ENCODE measurements around the gene AK3.

DNA sequence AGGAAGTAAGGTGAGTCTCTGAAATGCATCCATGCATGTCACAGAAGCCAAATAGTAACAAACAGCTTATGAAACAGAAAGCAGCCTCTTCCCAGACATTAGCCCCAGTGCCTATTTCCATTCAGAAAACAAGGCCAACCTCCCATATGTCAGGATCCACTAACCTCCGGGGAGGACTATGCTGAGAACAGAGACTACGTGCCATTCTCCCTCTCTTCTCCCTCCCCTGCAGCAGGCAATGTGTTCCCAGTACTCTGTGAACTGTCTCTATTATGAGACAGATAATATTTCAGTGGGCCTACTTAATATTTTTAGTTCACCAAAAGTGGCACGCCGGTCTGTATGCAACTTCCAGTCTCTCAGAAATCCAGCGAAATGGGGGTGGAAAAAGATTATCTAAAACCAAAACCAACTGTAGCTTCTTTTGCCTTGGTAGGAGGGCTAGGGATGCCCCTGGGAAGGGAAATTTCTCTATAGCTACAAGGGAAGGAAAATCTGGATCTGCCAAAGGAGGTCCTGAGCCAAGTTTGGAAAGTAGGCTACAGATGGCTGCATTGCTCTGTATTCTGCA is 42.0 kb downstream of the VLDLR start:
- RRBS = no CpG with 5 or more reads among the region's 5 CpGs

GRCh38 chr9:2727775-2728239 is 10.5 kb downstream of the KCNV2 start:
- RRBS = no CpG with 5 or more reads among the region's 4 CpGs

DNA sequence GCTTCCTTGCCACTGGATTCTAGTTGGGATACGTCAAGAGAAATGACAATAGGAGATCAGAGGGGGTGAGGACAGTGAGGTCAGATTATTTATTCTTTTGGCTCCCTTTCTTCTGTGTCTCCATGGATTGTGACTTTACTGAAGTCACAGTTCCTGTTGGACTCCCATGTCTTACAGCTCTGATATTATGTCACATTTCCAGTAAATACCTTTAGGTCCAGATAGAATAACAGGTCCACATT is 153.0 kb upstream of the PUM3 start:
- RRBS = no CpG with 5 or more reads among the region's 1 CpG

GRCh38 chr9:3180870-3181915 is 337.3 kb upstream of the PUM3 start:
- RRBS = 16% methylated on average over 26 of the region's 88 CpGs

DNA sequence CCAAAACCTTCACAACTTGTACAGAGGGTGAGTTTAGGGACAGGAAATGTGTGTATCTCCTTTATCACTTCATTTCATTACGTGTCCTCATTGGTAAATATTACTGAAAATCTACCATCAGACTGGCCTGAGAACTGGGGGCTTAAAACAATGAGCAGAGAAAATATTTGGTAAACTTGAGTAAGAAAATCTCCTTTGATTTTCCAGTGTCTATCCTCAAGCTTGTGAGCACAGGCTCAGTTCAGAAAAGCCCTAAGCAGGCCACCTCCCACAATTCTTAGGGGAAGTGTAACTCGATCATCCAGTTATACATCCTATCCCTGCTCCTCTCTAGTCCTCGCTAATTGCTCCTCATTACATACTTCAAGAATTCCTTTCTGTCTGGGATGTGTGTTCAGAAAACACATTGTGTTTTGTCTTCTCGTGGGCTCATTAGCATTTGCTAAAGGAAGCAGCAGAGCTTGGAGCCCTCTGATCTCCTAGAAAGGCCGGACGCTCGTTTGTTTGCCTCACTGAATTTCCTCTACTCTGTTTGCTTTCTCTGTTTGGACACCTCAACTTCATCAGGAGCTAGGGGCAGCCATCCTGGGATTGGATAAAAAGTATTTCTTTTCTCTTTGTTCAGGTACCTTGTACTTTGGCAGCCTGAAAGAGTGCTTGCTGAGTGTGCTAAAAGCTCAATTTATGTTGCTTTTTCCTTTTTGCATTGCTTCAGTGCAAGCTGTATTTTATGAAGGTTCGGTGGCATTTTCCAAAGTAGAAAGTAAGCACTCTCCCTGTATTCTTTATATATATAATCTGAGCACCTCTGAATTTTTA is 268.2 kb upstream of the RFX3 start:
- RRBS = no CpG with 5 or more reads among the region's 8 CpGs

DNA sequence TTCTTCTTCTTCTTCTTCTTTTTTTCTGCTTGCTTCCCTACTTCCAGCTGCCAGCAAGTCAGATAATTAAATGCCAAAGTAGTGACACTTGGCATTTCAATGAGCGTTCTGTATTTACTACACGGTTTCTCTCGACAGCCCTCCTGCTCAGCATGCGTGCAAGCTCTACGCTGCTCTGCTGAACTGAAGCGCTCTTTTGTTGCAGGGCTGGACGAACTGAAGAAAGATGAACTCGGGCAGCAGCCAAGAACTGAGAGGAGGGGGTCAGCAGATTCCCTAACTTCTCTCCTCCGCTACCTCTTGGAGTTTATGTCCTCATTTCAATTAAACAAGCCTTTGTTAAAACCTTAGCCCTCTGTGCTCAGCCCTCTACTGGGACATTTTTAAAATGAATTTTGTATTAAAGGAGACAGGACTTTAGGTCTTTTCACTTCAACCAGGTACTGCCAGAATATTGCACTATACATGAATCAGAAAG is 319.0 kb downstream of the GLIS3 start:
- RRBS = no CpG with 5 or more reads among the region's 9 CpGs

DNA sequence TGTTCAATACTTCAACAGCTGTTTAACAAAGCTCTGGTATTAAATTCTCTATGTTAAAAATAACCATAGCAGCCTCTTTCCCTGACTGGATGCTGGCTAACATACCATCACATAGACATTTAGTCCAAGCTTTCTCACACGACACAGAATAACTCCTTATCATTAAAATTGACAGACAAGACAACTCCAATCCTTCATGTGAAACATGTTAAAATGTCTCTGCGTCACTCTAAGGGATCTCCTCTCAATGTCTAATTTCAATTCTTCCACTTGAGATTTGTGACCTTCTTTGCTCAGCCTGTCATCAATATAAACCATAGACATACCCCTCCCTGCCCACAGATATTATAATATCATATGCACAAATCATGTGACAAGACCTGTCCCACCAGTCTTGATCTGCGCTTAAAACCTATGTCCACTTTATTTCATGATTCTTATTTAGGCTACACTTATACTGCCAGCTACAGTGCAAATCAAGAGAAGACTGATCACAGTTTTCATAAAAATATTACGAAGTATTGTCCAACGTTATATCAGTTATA is 30.8 kb downstream of the GLIS3 start:
- RRBS = no CpG with 5 or more reads among the region's 5 CpGs

DNA sequence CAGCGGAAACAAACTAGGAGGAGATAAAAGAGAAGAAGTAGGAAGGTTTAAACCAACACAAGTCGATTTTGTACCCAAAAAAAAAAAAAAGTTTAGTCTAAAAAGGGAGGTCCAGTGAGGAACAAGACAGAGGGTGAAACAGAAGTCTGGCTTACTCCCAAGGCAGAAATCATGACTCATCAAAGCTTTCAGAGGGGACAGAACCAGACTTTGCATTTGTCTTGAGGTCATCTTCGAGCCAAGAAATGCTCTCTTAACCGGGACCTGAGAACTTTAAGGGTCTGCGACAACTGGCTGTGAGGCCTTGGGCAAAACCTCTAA is 2.9 kb downstream of the GLIS3 start:
- RRBS = no CpG with 5 or more reads among the region's 5 CpGs

GRCh38 chr9:4301963-4302688 is 2.3 kb upstream of the GLIS3 start:
- RRBS = no CpG with 5 or more reads among the region's 2 CpGs

DNA sequence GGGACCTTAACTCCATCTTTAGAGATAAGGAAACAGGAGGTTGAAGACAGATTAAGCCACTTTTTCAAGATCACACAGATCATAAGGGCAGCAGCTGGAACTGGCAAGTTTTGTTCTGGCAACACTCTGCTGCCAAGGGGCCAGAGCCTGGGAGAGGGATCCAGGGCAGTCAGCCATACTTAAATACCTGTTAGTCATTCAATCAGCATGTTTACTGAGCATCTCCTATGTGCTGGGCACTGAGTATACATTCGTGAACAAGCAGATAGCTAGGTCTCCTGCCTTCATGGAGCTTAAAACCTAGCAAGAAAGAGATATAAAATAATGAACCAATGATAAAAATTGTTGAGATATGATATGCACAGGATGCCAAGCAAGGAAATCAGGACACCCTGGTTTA is 63.8 kb downstream of the SLC1A1 start:
- RRBS = no CpG with 5 or more reads among the region's 1 CpG

DNA sequence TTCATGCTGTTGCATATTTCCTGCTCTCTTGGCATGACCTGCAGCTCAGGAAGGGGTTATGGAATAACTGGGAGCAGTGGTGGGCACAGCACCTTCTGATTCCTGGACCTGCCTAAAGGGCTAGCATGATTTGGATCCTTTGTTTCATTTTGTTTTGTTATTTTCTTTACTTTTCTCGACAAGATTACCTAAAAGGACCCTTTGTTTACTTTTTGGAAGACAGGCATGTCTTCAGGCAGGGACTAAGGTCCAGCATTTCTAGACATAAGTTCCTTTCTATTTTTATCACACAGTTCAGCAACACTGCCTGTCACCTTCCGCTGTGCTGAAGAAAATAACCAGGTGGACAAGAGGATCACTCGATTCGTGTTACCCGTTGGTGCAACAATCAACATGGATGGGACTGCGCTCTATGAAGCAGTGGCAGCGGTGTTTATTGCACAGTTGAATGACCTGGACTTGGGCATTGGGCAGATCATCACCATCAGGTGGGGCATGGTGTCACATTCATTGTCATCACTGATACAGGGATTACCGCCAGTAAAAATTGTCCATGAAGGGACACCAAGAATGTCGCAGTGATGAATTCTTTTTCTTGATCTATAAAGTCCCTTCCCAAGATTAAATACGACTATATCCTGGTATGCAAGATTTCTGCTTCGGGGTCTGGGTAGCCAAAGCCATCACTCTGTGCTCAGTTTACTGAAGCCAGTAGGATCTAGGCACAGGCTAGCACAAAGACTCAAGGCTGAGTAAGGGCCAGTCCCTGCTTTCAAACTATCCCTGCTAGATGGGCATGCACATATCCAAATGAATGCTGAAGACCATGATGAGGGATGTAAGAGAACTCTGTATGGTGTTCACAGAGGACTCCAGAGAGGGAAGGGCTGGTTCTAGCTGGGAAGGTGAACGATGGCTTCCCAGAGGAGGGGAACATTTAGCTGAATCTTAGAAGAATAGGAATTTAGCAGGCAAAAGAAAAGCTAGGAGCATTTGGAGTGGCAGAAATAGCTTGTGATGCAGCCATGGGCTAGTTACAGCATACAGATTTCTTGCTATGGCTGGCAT is 85.5 kb upstream of the PLPP6 start:
- RRBS = no CpG with 5 or more reads among the region's 12 CpGs

- RRBS = no CpG with 5 or more reads among the region's 1 CpG
Observed at GRCh38 chr9:4582038-4582693, 79.9 kb upstream of the PLPP6 start.

- RRBS = no CpG with 5 or more reads among the region's 16 CpGs
Observed at GRCh38 chr9:4606068-4606445, 56.0 kb upstream of the PLPP6 start.

GRCh38 chr9:4739844-4740385 is 1.1 kb downstream of the AK3 start:
- RRBS = no CpG with 5 or more reads among the region's 13 CpGs

DNA sequence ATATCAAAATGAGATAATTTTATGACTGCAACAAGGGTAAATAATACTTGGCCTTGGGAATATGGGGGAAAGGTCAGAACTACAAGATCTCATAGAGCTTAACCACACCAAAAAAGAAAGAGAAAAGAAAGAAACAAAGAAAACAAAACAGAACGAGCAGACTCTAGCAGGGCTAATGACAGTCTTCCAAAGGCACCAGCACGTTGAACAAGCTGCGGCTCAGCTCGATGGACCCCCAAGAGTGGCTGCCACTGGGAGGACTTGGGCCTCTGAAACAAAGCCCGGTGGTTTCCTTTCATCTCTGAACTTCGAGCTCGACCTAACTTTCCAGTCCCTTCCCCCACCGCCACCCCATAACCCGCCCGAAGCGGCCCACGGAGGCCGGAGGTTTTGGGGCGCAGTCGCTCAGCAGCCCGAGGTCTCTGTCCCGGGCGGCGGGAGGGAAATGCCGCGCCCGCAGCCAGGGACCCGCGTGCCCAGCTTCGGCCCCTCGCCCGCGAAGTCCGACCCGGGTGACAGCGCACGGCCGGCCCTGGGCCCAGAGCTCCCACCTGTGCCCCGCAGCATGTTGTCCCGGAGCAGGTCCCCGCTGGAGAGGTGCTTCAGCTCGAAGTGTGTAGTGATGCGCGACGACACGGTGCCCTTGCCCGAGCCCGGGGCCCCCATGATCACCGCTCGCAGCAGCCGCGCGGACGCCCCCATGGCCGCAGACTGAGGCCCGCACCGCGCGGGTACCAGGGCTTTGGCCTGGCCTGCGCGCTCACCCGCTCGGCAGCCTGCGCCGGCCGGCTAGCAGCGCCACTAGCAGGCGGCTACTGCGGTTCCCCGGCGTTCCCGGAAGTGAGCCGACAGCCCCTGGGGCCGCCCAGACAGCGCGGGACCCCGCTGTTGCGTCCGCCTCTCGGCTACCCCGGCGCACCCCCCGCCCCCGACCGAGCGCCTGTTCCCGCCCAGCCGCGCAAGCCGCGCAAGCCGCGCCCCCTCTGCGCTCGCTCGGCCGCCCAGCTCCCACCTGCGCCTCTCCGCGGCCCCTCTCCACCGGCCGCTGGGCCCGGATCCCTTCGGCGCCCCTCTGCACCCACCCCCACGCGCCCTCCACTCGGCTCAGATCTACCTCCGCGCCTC is at the start of gene AK3:
TSS of gene AK3 (minus strand) at position 817 of the 1,125 bp plus-strand sequence.
- RRBS = under 1% methylated on average over 49 of the region's 105 CpGs

- RRBS = no CpG with 5 or more reads among the region's 7 CpGs
Observed at GRCh38 chr9:4839406-4840446, 47.0 kb downstream of the RCL1 start.

GRCh38 chr9:4855658-4856407 is 63.1 kb downstream of the RCL1 start:
- RRBS = no CpG with 5 or more reads among the region's 3 CpGs

GRCh38 chr9:5451396-5451977 is 1.1 kb downstream of the CD274 start:
- RRBS = no CpG with 5 or more reads among the region's 4 CpGs

- RRBS = no CpG with 5 or more reads among the region's 2 CpGs
Observed at GRCh38 chr9:5757345-5758092, 75.4 kb downstream of the ERMP1 start.

DNA sequence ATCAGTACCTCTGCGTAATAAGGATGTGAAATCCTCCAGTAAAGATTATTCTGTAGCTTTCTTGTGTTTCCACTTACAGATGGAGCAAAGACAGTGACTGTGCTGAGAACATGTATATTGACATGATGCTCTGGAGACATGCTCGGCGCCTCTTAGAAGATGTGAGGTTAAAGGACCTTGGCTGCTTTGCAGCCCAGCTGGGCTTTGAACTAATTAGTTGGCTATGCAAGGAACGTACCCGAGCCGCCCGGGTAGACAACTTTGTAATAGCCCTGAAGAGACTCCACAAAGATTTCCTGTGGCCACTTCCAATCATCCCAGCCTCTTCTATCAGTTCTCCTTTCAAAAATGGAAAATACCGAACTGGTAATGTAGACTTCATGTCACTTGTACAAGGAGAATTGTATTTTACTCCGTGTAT is 64.0 kb downstream of the ERMP1 start:
- RRBS = no CpG with 5 or more reads among the region's 9 CpGs